ENCODE measurements around a stretch of chr15.

- PRO-cap = no peak
- RAMPAGE, long total RNA = no peak
- RRBS = no CpG with 5 or more reads among the region's 4 CpGs
Measured at GRCh38 chr15:58458046-58458620, 26.3 kb downstream of the LIPC start.

DNA sequence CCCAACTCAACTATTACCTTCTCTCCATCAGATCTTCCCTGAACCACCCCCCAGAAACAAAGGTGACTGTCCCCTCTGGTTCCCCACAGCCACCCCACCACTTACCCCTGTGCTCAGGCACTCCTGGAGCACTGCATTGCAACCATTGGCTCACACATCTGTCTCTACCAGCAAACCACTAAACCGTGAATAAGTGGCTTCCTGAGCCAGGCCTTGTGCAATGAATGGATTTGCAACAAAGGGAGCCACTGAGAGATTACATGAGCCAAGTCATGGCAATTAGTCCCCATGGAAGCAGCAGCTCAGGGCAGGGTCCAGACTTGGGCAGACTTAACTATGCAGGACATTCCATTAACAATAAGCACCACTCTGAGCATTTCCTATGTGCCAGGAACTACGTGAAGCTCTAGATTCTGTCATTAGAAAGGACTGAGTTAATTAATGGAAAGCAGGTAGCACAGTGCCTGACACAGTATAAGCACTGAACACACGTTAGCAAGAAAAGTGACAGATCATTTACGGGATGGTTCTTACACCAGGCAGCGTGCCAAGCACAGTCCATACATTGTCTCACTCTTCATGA lies 43.8 kb downstream of the LIPC start:
- PRO-cap = no peak
- RAMPAGE, long total RNA = no peak
- RRBS = no CpG with 5 or more reads among the region's 5 CpGs

- PRO-cap = no peak
- RAMPAGE, long total RNA = no peak
- RRBS = no CpG with 5 or more reads among the region's 5 CpGs
Measured at GRCh38 chr15:58476772-58477111, 45.0 kb downstream of the LIPC start.

GRCh38 chr15:58506027-58506669 lies 74.4 kb downstream of the LIPC start:
- PRO-cap = no peak
- RAMPAGE, long total RNA = no peak
- RRBS = no CpG with 5 or more reads among the region's 6 CpGs

DNA sequence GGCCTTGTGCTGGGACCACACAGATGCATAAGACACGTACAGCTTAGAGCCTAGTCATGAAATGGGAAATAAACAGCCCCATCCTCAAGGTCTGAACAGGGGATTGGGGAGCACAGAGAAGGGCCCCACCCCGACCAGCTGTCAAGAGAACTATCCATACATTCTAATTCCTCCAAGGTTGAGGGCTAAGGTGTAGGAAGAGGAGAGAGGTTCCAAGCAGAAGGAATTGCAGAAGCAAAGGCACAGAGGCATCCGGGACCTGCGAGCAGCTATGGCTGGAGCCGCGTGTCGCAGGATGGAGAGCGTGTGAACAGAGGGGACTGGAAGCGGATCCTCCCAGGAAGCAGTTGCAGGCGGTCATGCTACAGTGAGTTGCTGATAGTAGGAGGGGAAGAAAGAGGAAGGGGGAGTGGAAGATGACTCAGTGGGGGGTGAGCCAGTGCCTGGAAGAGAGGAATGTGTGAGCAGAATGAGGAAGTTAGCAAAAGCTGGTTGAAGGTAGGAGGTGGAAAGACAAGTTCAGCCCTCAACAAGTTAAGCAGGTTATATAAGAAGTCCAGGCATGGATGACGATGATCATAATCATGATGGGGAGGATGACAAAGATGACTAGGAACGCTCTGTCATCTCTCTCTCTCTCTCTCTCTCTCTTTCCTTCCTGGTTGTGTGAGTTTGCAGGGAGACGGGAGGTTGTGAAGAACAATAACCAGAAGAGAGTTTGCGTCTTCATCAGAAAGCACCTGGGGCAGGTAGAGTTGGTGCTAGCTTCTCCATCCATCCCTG lies 89.7 kb downstream of the LIPC start:
- PRO-cap = no peak
- RAMPAGE, long total RNA = no peak
- RRBS = no CpG with 5 or more reads among the region's 14 CpGs

DNA sequence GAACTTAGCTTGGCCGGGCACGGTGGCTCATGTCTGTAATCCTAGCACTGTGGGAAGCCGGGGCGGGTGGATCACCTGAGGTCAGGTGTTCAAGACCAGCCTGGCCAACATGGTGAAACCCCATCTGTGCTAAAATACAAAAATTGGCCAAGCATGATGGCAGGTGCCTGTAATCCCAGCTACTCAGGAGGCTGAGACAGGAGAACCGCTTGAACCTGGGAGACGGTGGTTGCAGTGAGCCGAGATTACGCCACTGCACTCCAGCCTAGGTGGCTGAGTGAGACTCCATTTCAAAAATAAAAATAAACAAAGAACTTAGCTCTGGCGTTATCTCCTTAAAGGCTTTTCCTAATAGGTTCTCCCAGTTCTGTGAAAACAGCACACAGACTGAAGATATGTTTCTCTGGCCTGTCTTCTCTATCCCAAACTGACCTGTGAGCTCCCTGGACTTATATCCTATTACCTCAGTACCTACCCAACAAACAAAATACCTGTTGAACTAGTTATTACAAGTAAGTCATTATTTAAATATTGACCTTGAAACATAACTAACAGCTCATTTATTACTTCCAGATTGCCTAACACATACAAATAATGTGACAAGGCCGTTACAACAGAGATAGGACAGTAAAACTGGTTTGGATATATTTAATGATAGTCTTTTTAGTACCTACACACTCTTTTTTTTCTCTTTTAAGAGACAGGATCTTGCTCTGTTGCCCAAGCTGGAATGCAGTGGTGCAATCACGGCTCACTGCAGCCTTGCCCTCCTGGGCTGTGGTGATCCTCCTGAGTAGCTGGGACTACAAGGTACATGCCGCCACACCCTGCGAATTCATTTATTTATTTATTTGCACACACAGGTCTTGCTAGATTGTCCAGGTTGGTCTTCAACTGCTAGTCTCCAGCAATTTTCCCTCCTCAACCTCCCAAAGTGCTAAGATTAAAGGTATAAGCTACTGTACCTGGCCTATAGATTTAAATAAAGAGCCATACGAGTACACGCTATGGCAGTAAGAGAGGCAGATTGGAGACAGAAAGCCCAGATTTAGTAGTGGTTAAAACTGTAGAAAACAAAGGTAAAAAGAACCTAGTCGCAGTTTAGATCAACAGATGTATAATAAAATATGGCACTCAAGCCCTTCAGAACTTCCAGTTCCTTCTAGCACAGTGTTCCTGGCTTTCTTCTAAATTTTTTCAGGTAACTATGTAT lies 145.0 kb downstream of the ADAM10 start:
- PRO-cap = no peak
- RAMPAGE, long total RNA = no peak
- RRBS = no CpG with 5 or more reads among the region's 16 CpGs

GRCh38 chr15:58667003-58668219 lies 82.1 kb downstream of the ADAM10 start:
- PRO-cap = no peak
- RAMPAGE, long total RNA = no peak
- RRBS = no CpG with 5 or more reads among the region's 4 CpGs

DNA sequence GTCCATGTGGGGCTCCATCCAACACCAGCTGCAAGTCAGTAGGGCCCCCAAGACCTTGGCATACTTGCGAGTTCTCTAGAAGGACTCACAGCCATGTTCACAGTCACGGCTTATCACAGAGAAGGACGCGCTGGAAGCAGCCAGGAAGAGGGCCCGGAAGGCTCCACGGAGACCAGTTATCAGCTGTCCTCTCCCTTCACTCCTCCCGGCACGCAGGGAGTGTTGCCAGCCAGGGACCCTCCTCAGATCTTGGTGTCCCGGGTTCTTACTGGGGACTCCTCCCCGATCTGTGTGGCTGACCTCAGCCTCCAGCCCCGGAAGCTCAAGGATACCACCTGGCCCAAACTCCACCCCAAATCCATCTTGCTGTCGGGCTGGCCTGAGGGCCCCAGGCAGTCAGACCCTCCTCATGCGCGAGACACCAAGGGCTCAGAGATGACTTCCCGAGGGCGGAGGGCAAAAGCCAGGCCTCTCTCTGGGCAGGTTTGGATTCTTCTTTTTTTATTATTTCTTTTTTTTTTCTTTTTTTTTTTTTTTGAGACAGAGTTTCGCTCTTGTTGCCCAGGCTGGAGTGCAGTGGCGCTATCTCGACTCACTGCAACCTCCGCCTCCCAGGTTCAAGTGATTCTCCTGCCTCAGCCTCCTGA lies 67.9 kb downstream of the SLTM start:
- PRO-cap = no peak
- RAMPAGE, long total RNA = no peak
- RRBS = 43% methylated on average over 7 of the region's 20 CpGs

DNA sequence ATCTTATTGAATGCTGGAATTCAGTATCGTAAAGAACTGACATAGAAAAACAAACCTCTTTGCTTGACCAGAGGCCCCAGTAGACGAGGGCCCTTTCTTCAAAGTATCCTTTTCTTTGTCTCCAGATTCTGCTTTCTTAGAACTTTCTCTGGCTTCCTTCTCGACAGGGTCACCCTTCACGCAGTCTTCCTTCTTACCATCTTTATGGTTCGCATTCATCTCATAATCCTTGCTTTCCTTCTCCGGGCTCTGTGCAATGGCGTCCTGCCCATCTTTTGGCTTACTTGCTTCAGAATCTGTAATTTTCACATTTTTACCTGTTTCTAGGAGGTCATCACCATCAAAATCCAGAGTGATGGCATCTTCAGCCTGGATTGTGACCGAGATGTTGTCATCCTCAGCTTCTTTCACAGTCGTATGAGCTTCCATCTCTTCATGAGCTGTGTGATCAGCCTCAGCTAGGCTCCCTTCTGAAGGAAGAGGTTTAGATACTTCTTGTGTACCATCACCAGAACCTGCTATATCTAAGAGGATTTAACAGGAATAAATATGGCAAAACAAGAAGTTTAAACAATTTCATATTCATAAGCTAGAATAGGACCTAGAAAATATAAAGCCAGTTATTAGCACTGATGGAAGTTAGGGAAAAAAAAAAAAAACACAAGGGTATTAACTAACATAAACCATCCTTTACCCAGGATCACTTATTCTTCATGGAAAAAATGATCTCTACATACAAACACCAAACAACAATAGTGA lies 33.9 kb downstream of the SLTM start:
- PRO-cap = no peak
- RAMPAGE, long total RNA = no peak
- RRBS = no CpG with 5 or more reads among the region's 9 CpGs

GRCh38 chr15:59158557-59159230 lies 47.9 kb upstream of the LDHAL6B start:
- PRO-cap = no peak
- RAMPAGE, long total RNA = no peak
- RRBS = no CpG with 5 or more reads among the region's 10 CpGs

- PRO-cap = no peak
- RAMPAGE, long total RNA = no peak
- RRBS = no CpG with 5 or more reads among the region's 8 CpGs
Measured at GRCh38 chr15:59170275-59170772, 36.3 kb upstream of the LDHAL6B start.

DNA sequence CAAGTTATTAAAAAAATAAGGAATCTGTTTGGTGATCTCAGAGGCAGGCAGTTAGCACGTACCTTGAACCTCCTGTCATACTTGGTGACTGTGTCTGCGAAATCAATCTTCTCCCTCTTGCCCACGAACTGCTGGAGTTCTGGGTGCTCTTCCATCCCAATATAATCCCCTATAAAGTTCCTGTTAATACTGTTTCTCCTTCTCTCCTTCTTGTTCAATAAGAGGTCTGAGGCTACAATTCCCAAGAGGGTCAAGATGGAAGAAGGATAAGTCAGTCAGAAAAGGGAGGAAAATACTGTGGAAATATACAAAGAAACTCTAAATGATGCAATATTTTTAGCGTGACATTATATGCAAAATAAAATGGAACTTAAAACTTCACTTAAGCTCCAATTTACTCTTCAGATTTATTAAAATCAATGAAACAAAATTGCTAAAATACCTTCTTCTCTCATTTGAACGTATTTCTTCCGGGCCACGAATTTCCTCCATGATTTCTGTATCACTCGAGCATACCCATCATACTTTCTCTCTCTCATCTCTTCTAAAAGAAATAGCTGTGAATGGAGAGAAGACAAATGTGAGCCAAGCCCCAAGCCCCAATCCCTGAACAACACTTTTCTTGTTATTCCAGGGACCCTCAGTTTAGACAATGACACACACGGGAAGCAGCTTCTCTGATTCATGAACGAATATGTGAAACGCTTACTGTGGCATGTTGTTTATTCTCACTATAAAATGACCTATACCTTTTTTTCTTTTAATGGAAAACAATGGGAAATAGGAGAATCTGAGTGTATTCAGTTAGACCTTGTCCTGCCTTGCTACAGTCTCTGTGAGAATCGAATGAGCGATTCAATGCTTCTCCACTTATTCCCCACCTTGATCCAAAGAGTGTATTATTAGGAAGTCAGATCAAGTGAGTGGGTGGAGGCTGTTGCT lies 32.7 kb upstream of the LDHAL6B start:
- PRO-cap = no peak
- RAMPAGE, long total RNA = no peak
- RRBS = no CpG with 5 or more reads among the region's 13 CpGs

- PRO-cap = no peak
- RAMPAGE, long total RNA = no peak
- RRBS = no CpG with 5 or more reads among the region's 3 CpGs
Measured at GRCh38 chr15:59175184-59175695, 31.4 kb upstream of the LDHAL6B start.

DNA sequence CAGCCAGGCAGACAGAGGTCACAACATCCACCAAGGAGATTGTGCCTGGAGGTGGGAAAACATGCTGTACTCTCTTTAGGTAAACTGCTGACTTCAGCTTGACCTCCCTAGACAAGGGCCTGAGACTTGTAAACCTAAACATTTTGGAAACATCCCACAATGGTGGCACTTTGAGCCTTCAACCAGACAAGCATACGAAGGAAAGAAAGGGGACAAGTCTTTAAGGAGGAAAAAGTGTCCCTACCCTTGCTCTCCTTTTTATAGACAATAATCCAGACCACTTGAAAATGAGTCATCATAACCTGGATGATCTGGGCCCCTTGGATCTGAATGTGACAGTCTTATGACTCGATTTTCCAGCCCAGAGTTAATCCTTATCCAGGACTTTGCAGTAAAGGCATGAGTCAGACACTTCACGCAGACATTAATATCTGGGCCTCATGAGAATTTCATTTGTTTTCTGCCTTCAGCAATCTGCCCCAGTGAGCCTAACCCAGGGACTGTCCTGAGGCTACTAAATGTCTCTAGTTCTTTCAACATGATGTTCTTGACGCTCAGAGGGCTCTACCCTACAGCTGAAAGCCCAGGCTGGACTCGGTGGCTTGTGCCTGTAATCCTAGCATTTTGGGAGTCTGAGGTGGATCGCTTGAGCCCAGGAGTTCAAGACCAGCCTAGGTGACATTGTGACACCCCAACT lies 6.6 kb upstream of the LDHAL6B start:
- PRO-cap = no peak
- RAMPAGE, long total RNA = no peak
- RRBS = no CpG with 5 or more reads among the region's 6 CpGs

- PRO-cap = no peak
- RAMPAGE, long total RNA = no peak
- RRBS = no CpG with 5 or more reads among the region's 1 CpG
Measured at GRCh38 chr15:59236542-59236822, 29.8 kb downstream of the LDHAL6B start.

DNA sequence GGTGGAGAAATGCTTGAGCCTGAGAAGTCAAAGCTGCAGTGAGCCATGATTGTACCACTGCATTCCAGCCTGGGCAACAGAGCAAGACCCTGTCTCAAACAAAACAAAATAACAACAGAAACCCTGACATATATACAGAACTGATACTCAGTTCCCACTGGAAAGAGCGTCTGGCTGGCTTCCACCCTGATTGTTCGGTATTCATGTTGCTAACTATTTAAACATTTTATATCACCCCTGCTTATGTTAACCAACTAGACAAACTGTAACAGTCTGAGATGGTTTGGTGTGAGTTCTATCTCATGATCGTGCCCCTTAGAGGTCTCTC lies 78.8 kb downstream of the MYO1E start:
- PRO-cap = no peak
- RAMPAGE, long total RNA = no peak
- RRBS = no CpG with 5 or more reads among the region's 3 CpGs

DNA sequence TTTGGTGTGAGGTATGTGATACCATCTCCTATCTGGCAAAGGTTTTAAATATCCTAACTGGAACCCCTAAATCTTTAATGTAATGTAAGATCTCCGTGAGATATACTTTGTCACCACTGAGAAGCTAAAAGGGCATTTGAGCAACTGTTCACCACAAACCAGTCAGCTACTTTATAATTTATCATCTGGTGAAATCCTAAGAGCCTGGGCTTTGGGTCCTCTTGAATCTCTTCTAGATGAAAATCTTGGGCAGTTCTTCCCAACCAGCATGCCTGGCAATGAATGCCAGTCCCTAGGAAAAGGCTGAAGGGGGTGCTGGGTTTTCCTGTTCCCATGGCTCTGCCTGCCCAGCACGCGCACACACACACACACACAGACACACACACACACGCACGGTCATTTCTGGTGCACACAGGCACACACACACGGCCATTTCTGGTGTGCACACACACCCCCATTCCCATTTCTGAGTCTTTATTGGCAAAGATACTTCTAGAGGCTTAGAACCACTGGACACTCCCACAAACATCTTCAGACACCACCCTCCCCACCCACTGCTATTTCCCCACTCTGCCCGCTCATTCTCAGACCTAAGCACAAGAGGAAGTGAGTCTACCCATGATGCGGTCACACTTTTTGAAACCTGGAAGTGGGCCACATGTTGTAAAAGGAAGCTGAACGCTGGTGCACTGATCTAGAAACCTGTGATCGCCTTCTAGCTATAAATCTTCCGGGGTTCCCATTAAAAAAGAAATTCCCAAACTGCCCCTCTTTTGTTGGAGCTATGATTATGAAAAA lies 72.5 kb downstream of the MYO1E start:
- PRO-cap = no peak
- RAMPAGE, long total RNA = no peak
- RRBS = no CpG with 5 or more reads among the region's 11 CpGs

GRCh38 chr15:59516577-59517008 lies 78.6 kb downstream of the FAM81A start:
- PRO-cap = no peak
- RAMPAGE, long total RNA = no peak
- RRBS = no CpG with 5 or more reads among the region's 4 CpGs

GRCh38 chr15:59594418-59594970 lies 17.1 kb upstream of the GCNT3 start:
- PRO-cap = no peak
- RAMPAGE, long total RNA = no peak
- RRBS = no CpG with 5 or more reads among the region's 3 CpGs

DNA sequence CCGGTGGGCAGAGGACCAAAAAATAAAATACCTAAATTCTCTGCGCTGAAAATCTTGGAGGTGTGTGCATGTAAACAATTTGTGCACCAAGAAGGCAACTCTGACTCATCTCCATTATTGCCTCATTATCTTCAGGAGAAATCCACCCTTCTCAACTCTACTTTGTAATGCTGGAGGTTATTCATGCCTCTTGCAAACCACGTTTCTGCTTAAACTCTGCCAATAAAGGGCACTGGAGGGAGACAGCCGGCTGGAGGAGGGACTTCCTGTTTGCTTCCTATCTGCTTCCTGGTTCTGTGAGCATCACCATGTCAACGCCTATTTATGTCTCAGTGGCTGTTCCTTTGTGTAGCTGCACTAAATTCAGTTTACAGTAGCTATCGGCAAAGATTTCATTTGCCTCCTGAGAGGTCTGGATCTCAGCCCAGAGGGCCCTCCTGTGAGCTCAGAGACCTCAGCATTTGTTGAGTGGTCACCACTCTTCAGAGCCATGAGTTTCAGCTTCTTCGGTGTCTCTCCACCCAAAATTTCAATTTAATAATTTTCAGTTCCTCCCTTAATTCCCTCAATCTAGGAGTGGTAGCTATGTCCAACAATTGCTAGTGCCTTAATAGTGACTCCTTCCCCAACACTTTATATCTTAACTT lies 3.5 kb downstream of the GCNT3 start:
- PRO-cap = no peak
- RAMPAGE, long total RNA = no peak
- RRBS = no CpG with 5 or more reads among the region's 7 CpGs